ENCODE data around the genes PTPN18 and GPR148.

- RRBS: 69% methylated on average over 3 of the region's 9 CpGs
These were observed 103.7 kb downstream of the HS6ST1 start for GRCh38 chr2:128215022-128215411.

DNA sequence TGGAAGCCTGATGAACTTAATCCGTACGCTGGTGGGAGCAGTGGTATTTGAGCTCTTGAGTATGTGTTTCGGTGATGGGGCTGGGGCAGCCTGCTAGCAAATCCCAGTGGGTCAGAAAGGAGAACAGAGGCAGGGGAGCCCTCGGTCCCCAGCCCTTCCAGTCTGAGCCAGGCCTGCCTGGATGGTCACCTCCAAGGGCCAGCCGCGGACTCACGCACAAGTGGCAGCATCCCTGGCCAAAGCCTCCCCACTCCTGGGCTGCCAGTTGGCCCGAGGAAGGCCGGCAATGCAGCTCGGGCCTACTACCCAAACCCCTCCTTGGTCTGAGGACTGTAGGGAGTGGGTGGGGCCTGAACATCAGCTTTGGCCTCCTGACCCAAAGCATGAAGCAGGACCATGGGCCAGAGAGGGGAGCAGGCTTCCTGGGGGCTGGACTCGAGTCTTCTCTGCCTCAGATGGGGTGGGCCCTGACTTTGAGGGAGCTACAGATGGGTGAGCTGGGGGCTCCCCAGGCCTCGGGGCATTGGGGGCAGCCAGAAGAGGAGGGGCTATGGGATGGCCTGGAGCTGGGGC, 51.4 kb downstream of the HS6ST1 start:
- RRBS: no CpG with 5 or more reads among the region's 12 CpGs

GRCh38 chr2:128304976-128306013, 13.4 kb downstream of the HS6ST1 start:
- RRBS: 13% methylated on average over 6 of the region's 19 CpGs

GRCh38 chr2:128309615-128310183, 9.0 kb downstream of the HS6ST1 start:
- RRBS: no CpG with 5 or more reads among the region's 13 CpGs

- RRBS: no CpG with 5 or more reads among the region's 7 CpGs
These were observed 4.5 kb downstream of the HS6ST1 start for GRCh38 chr2:128314095-128314571.

- RRBS: no CpG with 5 or more reads among the region's 14 CpGs
These were observed 119.3 kb upstream of the HS6ST1 start for GRCh38 chr2:128438023-128438322.

- RRBS: no CpG with 5 or more reads among the region's 1 CpG
These were observed 627.5 kb upstream of the HS6ST1 start for GRCh38 chr2:128946232-128946548.

- RRBS: no CpG with 5 or more reads among the region's 15 CpGs
These were observed 818 bp downstream of the RAB6C start for GRCh38 chr2:129980197-129980771.

DNA sequence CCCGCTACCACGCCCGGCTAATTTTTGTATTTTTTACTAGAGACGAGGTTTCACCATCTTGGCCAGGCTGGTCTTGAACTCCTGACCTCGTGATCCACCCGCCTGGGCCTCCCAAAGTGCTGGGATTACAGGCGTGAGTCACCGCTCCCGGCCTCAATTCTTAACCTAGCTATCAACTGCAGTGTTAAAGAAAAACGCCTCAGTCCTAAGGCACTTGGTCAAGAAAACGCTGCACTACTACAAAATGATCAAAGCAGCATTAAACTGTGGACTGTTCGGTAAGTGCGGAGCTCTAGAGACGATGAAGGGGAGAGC, 1.0 kb downstream of the SMPD4 start:
- RRBS: no CpG with 5 or more reads among the region's 14 CpGs

- RRBS: no CpG with 5 or more reads among the region's 13 CpGs
These were observed 5.5 kb downstream of the MZT2B start for GRCh38 chr2:130187311-130188244.

GRCh38 chr2:130328128-130328658, 13.8 kb downstream of the CCDC115 start:
- RRBS: no CpG with 5 or more reads among the region's 16 CpGs

GRCh38 chr2:130355025-130355554, 766 bp upstream of the PTPN18 start:
- RRBS: 2% methylated on average over 5 of the region's 19 CpGs

DNA sequence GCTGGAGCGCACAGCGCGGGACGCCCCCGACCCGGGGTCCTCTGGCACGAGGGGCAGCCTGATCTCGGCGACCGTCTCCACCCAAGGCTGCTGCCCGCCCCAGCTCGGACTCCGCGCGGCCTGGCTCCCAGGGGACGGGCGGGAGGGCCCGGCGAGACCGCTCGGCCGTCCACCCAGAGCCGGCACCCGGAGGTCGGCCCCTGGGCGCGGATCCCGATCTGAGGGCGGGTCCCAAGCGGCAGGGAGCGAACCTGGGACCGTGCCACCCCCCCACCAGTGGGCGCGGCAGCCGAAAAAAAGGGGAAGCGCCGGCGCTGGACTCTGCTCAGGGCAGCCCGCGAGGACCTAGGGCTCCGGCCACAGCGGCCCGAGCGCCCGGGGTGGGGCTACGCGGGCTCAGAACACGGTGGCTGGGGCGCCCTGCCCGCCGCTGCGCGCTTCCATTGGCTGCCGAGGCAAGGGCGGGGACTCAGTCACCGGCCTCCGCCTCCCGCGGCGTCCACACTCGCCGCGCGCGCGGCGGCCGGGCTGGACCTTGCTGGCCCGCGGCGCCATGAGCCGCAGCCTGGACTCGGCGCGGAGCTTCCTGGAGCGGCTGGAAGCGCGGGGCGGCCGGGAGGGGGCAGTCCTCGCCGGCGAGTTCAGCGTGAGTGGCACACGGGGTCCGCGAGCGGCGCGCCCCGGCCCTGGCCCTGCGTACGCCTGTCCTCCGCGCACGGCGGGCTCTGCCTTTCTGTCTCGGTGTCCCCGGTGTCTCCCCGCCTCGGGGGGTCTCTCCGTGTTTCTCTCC, at the start of gene PTPN18:
PTPN18 (plus strand) TSS at position 502 of the 790 bp plus-strand sequence.
- RRBS: 1% methylated on average over 65 of the region's 102 CpGs

DNA sequence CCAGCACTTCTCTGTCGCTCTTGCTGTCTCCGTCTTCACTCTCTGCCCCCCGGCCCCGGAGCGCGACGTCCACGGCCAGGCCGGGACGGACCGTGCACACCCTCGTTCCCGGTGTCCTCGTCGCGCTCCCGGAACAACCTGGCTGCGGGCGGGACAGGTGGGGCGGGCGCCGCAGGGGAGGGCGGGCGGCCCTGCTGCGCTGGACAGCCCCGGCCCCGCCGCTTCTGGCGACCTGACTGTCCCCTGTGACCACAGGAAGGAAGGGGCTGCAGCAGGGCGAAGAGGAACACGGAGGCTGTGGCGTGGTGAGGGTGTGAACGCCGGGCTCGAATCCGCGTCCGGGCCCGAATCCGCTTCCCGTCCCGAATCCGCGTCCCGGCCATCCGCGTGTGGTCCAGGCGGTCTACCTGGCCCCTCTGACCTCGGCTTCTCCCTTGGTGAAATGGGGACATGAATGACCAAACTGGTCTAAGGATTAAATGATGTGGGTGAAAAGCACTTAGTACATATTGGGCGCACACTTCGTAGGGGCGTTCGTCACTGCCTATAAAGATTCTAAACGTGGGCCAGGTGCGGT, 577 bp downstream of the PTPN18 start:
- RRBS: 1% methylated on average over 17 of the region's 55 CpGs

- RRBS: no CpG with 5 or more reads among the region's 12 CpGs
These were observed 14.7 kb downstream of the PTPN18 start for GRCh38 chr2:130370239-130371211.

GRCh38 chr2:130375046-130375441, 19.2 kb downstream of the PTPN18 start:
- RRBS: no CpG with 5 or more reads among the region's 6 CpGs

DNA sequence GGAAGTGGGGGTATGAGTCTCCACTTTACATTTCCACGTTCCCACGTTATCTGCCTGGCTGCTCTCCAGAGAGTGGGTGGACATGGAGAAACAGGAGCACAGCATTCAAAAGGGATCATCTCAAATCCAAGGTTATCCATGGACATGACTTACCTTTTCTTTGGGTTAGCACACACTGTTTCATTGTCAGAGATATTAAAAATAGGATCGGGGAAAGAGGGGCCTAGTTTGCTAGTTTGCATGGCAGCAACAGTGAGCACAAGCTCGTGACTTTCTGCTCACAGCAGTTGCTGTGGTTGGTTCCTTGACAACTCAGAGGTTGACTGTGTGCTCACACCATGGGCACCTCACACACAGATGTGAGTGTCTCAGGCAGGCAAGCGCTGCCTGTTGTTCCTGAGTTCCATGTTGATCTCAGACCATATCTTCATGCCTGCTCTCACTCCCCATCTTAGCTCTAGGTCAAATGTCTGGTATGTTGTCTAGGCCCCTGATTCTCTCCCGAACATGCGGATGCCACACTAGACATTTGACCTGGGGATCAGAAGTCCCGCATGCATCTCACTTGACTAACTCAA, 32.6 kb downstream of the PTPN18 start:
- RRBS: no CpG with 5 or more reads among the region's 8 CpGs

DNA sequence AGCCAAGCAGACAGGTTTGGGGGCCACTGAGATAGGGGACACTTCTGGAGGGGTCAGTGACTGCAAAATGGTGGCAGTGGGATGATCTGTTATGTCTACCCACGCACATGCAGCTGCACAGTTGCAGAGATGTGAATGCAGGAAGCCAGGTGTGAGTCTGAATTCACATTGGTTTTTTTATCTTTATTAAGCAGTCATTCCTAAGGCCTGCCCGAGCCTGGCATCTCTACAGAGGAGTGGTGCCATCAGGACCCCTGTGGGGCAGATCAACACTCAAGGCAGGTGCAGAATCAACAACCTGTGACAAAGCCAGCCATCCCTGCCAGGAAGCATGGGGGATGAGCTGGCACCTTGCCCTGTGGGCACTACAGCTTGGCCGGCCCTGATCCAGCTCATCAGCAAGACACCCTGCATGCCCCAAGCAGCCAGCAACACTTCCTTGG, at the start of gene GPR148:
GPR148 (plus strand) TSS at position 250 of the 443 bp plus-strand sequence.
- RRBS: no CpG with 5 or more reads among the region's 3 CpGs

GRCh38 chr2:130850833-130851565, 14.3 kb downstream of the ARHGEF4 start:
- RRBS: 87% methylated on average over 7 of the region's 23 CpGs

- RRBS: no CpG with 5 or more reads among the region's 6 CpGs
These were observed 75.9 kb downstream of the FAM168B start for GRCh38 chr2:131017242-131017806.